ENCODE measurements around a stretch of chr12.

GRCh38 chr12:45518433-45518904, 211.0 kb upstream of the ARID2 start:
- PRO-cap = no peak

GRCh38 chr12:45728604-45729094, 857 bp upstream of the ARID2 start:
- PRO-cap = bidirectional peak, plus-strand start at chr12:45729064, minus-strand start at chr12:45728757

DNA sequence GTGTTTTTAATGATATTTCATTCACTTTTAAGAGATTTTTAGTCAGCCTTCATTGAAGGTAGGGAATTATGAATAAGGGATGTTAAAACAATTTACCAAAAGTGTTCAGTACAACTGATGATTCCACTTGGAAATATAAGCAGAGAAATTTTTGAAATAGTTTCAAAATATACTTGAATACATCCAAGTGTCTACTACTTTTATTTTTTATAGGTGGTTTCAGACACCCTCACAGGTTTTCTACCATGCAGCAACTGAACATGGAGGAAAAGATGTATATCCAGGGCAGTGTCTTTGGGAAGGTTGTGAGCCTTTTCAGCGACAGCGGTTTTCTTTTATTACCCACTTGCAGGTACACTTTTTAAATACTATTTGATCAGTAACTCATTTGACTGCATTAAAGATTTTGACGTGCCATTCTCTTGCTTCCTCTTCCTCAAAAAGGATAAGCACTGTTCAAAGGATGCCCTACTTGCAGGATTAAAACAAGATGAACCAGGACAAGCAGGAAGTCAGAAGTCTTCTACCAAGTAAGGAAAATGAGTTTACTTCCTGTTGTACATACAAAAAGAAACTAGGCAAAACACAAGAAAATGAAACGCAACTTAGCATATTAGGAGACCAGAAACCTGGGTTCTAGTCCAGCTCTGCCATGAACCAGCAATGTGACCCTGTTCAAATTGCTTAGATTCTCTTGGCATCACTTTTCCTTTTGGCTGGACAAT, 98.6 kb downstream of the SCAF11 start:
- PRO-cap = no peak

DNA sequence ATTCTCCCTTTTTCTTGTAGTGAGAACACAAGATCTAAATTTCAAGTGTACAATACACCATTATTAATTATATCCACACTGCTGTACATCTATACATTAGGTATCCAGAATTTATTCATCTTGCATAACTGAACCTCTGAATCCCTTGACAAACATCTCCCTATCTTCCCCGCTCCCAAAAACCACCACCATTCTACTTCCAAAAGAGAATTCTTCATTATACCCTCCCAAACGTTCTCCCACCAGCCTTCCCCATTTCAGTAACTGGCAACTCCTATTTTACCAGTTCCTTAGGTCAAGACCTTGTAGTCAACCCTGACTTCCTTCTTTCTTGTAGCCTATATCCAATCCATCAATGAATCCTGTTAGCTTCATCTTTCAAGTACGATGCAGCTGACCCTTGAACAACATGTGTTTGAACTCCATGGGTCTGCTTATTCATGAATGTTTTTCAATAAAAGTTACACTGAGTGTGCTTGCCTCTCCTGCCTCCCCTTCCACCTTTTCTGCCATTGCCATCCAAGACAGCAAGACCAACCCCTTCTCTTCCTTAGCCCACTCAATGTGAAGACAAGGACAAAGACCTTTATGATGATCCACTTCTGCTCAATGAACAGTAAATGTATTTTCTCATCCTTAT, 48.9 kb downstream of the SCAF11 start:
- PRO-cap = no peak

- PRO-cap = no peak
These were observed 770 bp upstream of the SCAF11 start for GRCh38 chr12:45991206-45991481.

GRCh38 chr12:45992725-45993202, 2.4 kb upstream of the SCAF11 start:
- PRO-cap = no peak

DNA sequence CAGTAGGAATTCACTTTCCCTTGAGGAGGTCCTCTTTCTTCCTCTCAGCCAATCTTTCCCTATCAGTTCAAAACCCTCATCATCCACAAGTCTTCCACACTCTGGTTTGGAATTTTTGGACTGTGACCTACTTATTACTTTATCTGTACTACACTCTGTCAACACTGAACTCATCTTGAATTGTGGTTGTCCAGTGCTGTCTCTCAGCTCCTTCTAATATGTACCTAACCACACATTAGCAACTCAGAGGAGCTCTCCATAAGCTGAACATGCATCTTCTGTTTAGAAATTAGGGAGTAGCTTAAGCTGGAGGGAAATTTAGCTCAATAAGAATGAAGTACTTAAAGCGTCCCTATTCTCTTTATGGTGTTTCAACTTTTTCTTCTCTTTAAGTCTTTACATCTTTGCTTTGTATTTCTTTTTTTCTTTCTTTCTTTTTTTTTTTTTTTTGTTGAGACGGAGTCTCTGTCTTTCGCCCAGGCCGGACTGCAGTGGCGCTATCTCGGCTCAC, 34.8 kb downstream of the SLC38A1 start:
- PRO-cap = no peak

- PRO-cap = no peak
These were observed 30.3 kb downstream of the SLC38A1 start for GRCh38 chr12:46238409-46239132.

DNA sequence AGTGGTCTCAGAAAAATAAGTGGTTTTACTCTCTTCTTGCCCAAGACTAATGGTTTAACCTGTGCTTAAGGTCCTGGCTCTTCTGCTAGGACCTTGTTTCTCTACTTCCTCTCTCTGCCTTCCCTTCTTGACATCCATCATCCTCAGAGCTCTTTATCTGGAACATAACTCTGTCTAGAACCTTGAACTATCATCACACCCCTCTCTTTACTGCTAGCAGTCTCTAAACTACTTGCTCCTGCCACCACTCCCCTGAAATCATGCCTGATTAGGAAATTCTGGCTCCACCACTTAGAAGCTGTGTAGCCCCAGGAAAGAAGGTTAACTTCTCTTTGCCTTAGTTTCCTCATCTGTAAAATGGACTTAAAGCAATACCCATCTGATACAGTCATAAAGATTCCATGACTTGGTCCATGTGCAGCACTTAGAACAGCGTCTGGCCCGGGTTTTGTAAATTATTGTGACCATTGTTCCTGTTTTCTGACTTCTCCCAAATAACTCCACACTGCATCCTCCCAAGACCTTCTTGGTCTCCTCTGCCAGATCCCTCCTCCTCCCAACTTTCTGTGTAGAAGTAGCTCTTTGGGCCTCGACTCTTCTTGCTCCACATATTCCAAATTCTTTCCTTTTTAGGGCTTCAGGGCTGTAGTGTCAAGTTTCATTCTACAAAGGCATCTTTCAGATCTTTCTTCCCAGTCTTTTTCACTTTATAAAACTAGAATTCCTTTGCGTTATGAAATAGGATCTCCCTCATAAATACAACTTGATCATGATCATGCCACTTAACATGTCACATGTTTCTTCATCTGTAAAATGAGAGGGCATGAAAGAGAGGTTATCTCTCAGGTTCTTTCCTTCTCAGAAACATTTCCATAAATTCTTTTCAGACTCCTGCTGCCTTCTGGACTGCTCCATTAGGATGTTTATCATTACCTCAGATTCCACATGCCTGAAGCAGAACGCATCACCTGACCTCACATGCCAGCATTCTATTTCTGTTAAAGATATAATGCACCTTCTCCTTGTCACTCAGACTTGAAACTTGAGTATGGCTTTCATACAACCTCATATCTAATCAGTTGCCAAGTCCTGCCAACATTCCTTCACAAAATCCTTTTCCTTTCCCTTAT, 8.8 kb downstream of the SLC38A1 start:
- PRO-cap = no peak

GRCh38 chr12:46374785-46375223, 2.2 kb upstream of the SLC38A2 start:
- PRO-cap = no peak

DNA sequence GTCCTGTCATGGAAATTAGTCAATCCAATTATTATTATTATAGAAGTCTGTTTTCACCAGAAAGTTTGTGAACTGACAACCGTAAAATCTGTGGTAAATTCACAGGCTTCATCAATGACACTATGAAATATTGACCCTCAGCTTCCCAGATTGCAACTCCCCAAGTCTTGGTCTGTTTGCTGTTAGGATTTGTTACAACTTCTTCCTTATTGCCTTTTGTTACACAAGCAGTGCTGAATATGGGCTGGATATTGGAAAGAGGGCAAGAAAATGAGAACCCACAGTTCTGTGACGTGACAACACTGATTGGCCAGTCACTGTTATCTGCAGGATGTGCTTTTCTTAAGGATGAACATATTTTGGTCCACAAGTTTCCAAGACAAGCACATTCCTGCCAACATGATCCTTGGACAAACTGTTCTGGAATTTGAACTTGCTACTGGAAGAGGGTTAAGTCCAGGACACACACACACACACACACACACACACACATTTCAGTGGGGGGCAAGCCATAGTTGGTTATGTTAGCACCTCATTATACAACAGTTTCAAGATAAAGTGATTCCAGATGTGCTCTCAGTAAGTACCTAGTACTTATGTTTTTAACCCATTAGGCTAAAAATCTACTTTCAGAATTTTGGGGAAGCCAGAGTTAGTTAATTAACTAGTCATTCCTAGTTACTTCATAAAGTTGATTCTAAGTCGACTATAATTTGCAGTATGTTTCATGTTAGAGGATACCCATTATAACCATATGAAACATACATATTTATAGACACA, 16.6 kb upstream of the SLC38A2 start:
- PRO-cap = no peak

- PRO-cap = no peak
These were observed 21.9 kb upstream of the SLC38A2 start for GRCh38 chr12:46394327-46395043.

DNA sequence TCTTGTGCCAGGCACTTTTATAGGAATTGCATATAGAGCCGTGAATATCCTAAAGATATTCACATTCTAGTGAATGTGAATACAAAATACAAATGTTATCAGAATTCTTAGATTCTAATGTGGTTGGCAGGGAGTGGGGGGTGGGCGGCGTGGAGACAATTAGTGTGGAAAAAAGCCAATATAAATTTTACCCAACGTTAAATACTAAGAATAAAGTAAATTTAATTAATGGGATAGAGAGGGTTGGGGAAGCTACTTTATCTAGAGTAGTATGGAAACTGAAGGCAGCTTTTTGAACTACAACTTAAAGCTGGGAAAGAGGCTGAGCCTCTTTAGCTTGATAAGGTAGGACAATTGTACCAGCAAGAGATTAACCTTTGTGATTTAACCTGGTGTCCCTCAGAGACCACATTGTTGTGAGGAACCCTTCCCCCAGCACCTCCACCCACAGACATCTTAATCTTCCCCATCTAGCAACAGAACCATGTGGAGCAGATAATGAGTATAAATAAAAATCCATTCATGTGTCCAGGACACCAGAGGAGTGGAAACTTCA, 33.6 kb upstream of the SLC38A2 start:
- PRO-cap = no peak

DNA sequence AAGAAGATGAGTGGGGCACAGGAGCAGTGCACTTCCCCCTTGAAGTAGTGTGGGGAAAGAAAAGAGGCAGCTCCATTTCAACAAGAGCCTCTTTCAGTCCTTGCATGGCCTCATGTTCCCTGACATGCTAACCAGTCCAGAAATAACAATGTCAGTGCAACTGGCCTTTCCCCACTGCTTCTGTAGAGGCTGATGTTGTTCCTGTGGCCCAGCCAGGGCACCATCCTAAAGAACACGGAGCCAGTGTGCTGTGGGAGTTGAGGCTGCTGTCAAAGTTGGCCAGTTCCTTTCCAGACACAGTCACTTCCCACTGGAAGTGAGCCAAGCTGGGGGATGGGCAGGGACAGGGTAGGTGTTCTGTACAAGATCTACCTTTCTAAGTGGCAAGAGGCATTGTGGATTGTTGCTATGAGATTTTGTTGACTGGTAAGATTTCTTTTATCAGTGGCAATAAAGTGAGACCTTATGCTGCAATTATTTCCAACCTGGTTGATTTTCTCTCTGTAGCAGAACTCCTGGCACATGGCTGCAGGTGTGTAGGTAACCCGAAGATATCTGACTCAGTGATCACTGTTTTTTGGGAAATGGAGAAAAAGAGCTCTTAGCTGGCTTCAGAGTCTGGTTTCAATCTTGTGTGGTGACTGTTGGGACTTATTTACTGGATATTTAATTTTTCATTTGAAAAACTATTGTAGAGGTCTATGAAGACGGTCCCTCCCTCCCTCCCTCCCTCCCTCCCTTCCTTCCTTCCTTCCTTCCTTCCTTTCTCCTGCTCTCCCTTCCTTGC, 77.9 kb upstream of the SLC38A2 start:
- PRO-cap = no peak

- PRO-cap = no peak
These were observed 108.6 kb upstream of the SLC38A2 start for GRCh38 chr12:46480975-46481806.

- PRO-cap = no peak
These were observed 173.4 kb upstream of the SLC38A2 start for GRCh38 chr12:46545827-46546443.

DNA sequence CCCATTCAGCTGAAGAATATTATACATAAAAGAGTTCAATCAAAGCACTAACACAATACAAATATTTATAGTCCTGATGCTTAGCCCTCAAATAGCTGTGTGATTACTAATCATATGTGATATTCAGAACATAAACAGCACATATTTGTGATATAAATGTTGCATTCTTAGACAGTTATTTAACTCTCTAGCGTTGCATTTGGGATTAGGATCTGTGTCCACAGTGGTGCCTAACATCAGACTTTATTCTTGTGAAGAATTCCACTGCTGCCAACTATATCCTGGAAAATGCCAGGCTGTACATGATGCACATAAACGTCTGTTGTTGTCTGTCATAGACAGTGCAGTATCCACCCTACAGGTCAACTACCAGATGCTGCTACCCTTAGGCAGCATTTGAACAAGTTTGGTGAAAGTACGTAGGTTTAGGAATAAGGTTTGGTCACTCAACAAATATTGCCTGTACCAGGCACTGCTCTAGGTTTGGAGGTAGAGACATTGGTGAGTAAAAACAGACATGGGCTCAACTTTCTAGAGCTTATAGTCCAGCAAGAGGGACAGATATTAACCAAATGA, 39.0 kb downstream of the SLC38A4 start:
- PRO-cap = no peak

DNA sequence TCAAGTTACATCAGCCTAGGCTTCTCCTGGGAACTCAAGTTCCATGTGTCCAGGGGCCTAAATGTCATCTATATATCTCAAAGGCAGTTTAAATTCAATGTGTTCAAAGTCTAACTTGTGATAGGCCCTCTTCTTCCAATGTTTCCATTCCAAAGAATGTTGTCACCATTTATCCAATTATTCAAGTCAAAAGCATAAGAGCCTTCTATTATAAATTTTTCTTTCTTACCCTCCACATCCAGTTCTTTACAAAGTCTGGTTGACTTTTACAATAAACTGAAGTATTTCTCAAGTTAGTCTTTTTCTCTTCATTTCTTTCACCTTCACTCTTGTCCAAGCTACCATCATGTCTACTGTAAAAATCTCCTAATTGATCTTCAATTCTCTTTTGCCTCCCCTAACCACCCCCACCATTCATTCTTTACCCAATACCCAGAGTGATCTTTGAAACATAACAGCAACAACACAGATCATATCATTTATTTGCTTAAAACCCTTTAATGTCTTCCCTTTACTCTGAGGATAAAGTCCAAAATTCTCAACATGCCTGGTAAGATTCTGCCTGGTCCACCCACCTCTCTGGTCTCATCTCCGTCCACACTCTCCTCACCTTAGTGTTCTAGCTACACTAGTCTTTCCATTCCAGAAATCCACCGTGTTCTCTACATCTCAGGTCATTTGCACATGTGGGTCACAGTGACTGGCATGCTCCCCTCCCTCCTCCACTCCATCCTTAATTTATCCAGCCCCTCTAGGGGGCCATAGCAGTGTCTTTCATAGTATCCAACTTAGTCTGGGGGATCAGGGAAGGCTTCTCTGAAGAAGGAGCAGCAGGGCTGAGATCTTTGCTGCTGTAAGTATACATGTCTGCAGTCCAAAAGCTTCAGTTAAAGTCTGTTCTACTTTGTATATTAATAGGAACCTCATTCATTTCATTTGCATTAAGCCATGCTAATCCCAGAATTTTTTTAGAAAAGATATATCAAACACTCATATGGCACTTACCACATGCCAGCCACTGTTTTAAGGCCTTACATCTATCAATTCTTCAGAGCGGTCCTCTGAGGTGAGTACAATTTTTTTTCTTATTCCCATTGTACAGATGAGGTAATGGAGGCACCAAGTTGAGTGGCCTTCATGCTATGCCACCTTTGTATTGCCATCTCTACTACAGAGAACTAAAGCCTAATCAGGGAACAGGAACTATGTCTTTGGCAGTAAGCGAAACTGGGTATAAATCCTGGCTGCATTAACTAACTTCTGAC, 27.6 kb downstream of the SLC38A4 start:
- PRO-cap = no peak

GRCh38 chr12:46958589-46959064, 120.8 kb upstream of the PCED1B start:
- PRO-cap = no peak

DNA sequence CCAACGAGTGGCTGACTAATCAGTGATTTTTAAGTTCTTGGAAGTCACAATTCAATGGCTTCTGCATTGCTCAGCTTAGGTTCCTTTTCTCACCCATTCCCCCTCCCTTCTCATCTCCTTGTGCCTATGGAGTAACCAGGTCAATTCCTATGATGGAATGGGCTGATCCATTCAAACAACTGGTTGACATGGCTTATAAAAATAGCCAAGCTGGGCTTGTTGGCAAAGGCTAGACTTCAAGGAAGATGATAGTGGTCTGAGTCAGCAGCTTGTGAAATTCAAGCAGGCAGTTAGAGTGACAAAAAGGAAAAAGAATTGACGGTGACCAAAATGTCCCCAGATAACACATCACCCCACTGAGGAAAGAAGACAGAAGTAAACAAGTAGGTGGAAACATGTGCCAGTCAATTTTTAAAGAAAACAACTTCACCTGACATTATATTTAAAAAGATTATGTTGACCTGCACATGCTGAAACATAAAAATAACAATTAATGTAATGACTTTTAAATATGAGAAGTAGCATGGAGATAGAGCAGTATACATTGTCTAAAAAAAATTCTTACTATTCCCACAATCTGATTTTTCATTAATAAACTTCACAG, 119.8 kb upstream of the PCED1B start:
- PRO-cap = no peak